SP-49 (cell line): ENCODE measurements around a stretch of chr14.

GRCh38 chr14:60004099-60004451, 87.6 kb upstream of the PCNX4 start:
- PRO-cap, result no peak

DNA sequence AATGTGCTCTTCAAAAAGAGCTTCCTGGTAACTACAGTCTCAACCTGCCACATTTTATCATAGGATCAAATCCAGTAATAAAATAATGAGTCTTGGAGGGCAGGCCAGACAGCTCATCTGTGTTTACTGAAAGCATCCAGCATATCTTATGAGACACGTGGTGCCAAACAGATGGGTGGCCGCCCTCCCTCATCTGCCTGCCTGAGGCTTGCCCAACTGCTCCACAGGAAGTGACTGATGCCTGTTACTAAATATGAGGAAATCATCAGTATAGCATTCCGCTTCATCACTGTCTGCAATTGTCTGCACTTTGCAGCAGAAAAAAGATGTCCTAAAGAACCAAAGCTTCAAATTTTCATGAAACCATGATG, 13.5 kb downstream of the DHRS7 start:
- PRO-cap, result no peak

DNA sequence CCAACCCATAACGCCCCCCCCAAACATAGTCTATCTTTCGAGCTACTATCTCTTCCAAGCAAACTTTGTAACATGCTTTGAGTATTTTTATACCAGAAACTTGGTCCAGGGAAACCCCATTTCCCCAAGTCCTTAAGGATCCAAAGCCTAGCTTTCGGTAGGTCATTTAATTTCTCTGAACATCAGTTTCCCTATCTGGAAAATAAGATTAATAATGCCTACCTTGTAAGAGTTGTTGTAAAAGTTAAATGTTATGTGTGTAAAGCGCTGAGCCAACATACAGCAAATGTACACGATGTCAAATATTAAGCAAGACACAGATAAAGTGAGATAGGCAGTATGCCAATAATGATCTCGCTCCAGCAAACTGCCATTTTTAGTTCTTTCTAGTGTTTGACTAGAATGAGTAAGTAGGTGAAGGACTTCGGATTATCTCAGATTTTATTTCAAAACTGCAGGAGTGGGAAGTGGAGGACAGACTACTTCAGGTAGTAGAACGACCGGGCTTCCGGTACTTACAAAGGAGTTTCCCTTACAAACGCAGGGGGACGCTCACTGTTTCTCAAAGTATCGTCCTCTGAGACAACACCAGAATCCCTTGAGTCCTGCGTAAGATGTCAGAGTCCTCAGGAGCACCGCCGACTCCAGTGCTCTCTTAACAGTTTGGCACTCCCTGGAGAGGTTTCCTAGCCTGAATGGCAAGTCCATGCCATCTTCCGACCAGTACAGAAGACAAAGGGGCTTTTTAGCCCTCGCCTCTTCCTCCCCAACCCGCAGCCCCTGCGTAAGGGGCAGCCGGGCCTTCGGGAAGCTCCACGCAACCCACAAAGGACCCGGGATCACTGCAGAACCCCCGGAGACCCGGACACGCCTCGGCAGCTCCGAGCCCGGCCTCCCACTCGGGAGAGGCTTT, 691 bp downstream of the DHRS7 start:
- PRO-cap, result unidirectional peak, minus-strand start at position 778 of the sequence

- PRO-cap, result no peak
Observed at GRCh38 chr14:60253902-60254678, 5.1 kb downstream of the PPM1A start.

- PRO-cap, result no peak
Observed at GRCh38 chr14:60485114-60485431, 790 bp downstream of the C14orf39 start.

DNA sequence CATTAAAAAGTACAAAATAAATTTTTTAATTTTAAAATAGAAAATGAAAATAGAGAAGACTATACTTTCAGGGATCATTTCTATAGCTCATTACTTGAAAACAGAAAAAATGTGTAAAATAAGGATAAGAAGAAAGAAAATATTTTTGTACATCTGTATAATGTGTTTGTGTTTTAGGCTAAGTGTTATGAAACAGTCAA, 42.4 kb downstream of the SIX1 start:
- PRO-cap, result no peak

DNA sequence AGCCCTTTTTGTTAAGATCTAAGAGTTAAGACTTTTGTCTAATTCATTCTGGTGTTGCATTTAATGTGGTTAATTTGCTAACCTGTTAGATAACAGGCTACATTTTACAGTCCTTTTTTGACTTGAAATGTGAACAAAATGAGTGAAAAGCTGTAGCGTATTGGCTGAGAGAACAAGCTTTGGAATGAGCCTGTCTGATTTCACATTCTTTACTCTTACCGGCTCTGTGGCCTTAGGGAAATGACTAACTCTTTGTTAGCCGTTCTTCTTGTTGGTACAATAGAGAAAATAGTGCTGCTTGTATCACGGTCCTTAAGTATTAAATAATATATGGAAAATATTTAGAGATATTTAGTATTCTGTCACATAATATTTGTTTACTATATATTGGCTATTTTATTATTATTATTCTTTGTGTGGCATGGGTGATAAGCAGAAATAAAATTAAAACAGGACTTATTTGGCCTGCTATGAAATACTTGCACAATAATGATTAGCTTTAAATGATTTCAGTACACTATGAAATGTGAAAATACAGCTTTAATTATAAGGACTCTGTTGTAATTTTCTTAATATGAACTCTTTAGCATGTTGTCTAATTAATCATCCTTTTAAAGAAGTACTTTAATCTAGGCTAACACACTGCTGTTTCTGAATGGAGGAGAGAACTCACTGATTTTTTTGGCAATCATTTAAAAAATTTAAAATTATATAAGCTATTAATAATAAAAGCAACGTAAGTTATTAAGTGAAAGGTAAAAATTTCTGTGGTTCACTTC, 2.1 kb downstream of the MNAT1 start:
- PRO-cap, result no peak

GRCh38 chr14:60753217-60753869, 18.8 kb downstream of the MNAT1 start:
- PRO-cap, result no peak

- PRO-cap, result no peak
Observed at GRCh38 chr14:61321986-61322368, 598 bp downstream of the PRKCH start.

DNA sequence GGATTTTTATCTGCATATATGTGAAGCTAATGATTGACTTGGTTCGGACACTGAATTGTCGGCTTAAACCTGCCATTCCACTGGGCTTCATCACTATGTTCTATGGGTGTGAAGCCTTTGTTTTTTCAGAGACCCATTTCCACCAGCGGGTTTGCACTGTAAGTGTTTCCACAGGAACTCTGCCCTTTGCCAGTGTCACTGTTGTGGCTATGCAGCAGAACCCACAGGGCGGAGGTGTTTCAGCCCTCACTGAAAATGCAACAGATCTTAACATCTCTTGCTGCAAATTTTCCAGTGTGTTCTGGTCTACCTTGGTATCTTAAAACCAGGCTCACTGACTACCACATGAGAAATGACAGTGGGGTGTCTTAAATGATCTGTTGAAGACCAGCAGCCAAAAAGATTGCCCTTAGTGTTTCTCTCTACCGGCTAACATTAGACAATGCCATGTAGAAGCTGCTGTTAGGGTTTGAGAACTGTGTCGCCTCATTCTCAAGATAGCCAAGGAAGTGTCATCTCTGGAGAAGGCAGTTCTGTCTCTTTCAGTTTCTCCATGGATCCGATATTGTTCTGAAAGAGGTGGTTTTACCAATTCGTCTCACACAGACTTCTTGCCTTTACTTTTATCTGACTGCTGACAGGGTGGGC, 21.2 kb downstream of the PRKCH start:
- PRO-cap, result no peak

- PRO-cap, result no peak
Observed at GRCh38 chr14:61343790-61344731, 22.7 kb downstream of the PRKCH start.

GRCh38 chr14:61355777-61356468, 34.5 kb downstream of the PRKCH start:
- PRO-cap, result no peak

GRCh38 chr14:61368255-61368838, 47.0 kb downstream of the PRKCH start:
- PRO-cap, result no peak

DNA sequence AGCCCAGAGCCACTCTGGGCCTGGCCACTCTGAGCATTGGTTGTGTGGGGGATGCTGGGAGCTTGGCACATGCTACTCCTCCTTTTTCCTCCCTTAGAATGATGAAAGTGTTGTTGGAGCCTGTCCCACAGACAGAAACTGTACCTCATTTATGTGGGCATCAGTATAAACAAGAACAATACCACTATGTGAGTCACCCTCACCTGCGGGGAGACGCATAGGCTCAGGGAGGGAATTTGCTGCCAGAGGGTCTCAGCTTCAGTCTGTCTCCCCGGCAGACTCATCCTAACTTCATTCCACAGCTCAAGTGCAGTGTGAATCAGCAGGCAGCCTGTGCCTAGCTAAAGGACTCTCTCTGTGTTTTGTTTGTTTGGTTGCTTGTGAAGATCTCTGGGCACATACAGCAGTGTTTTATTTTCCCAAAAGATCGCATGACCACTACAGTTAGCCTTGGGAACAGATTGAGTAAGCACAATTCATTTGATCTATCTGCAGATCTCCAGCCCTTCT, 98.9 kb downstream of the PRKCH start:
- PRO-cap, result no peak

DNA sequence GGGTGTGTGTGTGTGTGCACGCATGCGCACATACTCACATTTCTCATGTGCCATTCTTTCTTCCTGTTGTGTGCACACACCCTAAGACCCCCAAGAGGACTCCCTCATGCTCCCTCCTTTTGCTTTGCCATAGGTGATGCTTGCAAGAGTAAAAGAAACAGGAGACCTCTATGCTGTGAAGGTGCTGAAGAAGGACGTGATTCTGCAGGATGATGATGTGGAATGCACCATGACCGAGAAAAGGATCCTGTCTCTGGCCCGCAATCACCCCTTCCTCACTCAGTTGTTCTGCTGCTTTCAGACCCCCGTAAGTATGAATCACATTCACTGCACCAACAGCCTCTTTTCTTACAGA, 136.0 kb downstream of the PRKCH start:
- PRO-cap, result no peak

- PRO-cap, result no peak
Observed at GRCh38 chr14:61462789-61463347, 141.5 kb downstream of the PRKCH start.

DNA sequence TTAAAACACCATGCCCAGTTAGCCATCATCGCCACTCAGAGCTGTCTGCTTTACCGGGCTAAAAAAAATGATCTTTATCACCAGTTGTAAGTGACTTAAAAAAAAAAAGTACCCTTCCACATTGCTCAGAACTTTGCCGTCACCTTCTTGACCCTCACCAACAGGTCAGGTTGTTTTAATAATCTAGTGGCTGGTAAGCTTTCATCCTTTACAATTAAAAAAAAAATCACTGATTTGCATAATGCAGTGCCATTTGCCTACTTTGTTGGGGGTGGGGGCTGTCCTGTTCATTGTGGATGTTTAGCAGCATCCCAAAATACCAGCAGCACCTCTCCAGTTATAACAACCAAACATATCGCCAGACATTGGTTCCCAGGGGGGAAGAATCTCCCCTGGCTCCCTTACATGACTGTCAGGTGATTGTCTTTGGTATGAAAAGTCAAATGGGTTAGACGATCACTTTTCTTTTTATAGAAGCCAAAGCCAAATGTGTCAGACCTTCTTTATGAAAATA, 150.1 kb downstream of the PRKCH start:
- PRO-cap, result no peak

GRCh38 chr14:61471970-61472803, 150.8 kb downstream of the PRKCH start:
- PRO-cap, result no peak

GRCh38 chr14:61472804-61473674, 151.7 kb downstream of the PRKCH start:
- PRO-cap, result no peak

DNA sequence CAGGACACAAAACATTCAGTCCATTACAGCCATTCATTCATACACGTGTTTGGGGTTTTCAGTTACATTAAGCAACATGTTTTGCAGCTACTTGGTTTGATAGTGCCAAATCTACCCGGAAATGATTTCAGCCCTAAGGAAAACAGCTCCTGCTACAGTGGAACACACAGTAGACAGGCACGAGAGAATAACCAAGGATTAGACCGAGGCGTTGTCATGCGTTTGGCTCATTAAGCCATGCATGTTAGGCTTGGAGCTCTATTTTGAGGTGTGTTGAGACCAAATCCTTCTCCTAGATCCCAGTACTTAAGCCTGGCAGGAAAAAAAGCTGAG, 177.4 kb downstream of the PRKCH start:
- PRO-cap, result no peak